Endometrial microvascular endothelial cells (primary cell): ENCODE data around the gene ZDHHC17.

DNA sequence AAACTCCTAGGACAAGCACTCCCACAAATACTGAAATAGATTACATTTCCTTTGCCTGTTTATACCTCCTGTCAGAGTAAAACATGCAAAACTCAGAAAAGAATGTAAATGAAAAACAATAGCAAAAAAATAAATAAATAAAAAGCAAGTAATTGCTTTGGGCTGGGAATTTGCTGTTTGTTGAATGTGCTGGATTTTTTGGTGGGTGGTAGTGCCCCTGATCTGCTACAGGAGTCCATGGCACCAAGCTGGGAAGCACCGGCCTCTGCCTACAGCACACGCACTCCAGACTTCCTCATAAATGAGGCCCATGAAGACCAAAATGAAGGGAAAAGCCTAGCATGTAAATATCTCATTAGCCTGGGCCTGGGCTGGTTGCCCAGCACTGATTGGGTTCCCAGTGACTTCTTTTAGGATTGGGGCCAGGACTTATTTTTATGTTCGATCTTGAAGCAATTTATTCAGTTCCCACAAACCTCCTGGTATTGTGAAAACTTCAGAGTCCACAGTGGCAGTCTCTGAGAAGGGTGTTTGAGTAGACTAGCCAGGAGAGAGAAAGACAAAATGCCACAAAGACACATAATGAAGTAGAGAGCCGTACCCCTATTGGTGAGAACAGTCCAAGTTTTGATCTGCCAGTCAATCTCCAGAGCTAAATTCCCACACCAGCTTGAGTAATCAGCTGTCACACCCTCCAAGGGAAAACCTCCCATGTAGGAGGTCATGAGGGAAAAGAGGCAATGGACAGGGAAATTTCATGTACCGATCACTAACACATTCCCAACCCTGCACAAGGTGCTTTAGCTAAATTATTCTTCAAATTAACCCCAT lies 131.2 kb downstream of the NAP1L1 start:
- RAMPAGE, long total RNA = no peak

GRCh38 chr12:75964190-75964705 lies 120.2 kb downstream of the NAP1L1 start:
- RAMPAGE, long total RNA = no peak

GRCh38 chr12:75977549-75978663 lies 106.6 kb downstream of the NAP1L1 start:
- RAMPAGE, long total RNA = no peak

DNA sequence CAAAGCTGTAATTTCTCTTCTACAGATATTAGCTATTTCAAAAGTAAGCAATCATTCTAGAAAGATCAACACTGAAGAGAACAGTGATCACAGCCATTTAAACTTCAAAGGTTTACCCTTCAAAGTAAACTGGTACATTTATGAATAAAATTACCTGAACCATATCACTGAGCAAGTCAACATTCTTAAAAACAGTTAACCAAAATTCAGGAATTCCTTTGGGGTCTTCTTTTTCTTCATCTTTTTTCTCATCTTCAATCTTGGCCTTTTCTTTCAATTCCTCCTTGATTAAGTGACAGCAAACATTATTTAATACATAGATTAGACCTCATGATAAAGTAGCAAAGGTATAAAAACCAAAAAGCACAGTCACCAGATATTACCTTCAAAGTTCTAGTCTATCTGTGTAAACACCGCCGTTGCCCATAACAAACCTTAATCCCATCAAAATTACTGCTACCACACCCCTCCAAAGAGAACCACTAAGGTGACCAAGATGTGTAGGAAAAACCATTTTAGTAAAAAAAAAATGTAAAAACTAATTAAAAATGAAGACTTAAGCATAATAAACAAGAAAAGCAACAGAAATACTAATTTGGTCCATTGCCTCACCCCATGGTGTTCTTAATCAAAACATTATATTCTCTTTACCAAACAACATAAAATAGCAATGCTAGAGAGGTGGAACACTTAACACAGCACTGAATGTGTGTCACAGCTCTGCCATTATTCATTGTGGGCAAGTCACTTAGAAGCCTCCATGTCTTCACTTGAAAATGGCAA lies 28.4 kb downstream of the NAP1L1 start:
- RAMPAGE, long total RNA = no peak

DNA sequence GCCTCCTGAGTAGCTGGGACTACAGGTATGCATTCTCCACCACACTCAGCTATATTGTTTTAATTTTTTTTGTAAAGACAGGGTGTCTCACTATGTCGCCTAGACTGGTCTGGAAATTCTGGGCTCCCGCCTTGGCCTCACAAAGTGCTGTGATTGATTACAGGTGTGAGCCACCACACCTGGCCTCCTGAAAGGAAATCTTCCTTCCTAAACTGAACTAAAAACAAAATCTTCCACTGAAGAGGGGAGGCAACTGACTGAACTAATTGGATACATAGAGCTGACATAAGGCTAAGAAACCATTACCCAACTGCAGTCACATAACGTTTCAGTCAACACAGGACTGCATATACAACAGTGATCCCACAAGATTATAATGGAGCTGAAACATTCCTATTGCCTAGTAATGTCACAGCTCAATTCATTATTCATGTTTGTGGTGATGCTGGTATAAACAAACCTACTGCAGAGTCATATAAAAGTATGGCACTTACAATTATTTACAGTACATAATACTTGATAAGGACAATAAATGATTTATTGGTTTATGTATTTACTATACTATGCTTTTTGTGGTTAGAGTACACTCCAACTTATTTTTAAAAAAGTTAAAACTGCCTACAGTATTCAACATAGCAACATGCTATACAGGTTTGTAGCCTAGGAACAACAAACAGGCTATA lies 4.5 kb downstream of the NAP1L1 start:
- RAMPAGE, long total RNA = no peak

DNA sequence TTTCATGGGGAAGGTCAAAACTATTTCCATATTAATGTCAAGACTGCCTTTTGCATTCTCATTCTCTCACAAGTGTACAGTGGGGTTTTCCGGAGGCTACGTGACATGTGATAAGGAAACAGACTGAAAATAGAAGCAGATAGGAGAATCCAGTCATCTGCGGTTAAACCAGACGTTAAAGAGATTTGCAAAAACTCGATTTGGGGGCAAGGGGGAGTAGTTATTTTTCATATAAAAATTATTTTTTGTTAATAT lies 1.0 kb upstream of the NAP1L1 start:
- RAMPAGE, long total RNA = no peak

DNA sequence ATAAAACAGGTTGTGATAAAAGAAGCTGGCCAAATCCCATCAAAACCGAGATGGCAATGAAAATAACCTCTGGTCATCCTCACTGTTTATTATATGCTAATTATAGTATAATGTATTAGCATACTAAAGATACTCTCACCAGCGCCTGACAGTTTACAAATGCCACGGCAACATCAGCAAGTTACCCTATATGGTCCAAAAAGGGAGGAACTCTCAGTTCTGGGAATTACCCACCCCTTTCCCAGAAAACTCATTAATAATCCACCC lies 51.0 kb downstream of the OSBPL8 start:
- RAMPAGE, long total RNA = no peak

- RAMPAGE, long total RNA = no peak
Measured at GRCh38 chr12:76513492-76514112, 46.0 kb downstream of the OSBPL8 start.

DNA sequence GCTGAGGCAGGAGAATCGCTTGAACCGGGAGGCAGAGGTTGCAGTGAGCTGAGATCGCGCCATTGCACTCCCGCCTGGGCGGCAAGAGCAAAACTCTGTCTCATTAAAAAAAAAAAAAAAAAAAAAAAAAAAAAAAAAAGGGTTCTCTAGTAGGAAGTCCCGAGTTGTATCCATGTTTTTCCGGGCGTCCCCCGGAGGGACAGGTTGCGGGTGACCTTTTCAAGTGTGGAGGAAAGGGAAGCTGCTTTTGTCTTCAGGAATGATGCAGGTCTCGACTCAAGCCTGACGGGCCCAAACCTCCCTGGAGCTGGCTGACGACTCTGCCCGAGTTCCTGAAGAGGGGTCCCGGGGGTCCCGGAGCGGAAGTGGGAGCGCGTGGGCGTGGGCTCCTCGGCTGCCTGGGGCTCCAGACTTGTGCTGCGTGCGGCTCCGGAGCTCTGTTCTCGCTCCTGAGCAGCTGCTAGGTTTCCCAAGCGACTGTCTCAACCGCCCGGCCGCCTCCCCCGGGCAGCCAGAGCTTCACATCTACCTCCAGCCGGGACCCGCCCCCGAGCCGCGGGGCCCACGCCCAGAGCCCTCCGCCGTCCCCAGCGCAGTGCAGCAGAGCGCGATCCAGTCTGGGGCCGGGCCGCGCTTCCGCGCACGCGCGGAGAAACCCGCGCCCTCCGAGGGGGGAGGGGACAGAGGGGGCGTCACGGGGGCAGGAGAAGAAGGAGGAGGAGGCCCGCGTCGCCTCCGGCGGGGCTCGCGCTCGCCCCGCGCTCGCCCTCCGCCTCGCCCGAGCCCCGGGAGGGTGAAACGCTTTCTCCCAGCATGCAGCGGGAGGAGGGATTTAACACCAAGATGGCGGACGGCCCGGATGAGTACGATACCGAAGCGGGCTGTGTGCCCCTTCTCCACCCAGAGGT lies at the start of gene ZDHHC17:
ZDHHC17 (plus strand) TSS at position 692 of the 908 bp plus-strand sequence.
- RAMPAGE, long total RNA = no peak

DNA sequence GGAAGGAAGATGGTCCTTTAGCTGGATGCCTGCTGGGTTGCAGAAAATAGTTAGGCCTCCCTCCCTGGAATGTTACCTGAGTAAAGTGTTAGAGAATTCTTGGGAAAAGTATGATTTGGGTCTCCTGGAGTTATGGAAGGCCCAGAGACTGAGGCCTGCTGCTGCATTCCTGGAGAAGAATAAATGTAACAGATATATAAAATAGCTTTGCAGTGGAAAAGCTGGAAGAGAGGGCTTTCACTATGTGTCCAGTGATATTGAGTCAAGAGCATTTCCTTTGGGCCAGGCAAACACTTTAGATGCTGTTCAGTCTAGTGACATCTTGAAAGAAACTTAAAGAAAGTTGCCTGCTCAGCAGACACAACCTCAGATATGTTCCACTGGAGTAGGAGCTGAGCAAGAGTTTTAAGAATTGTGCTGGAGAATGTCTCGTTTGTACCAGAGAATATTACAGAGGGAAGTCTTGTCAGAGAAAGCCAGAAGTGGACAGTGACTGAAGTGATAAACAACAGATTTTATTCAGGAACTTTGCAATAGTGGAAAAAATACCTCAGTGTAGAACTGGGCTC lies 18.4 kb downstream of the ZDHHC17 start:
- RAMPAGE, long total RNA = no peak

DNA sequence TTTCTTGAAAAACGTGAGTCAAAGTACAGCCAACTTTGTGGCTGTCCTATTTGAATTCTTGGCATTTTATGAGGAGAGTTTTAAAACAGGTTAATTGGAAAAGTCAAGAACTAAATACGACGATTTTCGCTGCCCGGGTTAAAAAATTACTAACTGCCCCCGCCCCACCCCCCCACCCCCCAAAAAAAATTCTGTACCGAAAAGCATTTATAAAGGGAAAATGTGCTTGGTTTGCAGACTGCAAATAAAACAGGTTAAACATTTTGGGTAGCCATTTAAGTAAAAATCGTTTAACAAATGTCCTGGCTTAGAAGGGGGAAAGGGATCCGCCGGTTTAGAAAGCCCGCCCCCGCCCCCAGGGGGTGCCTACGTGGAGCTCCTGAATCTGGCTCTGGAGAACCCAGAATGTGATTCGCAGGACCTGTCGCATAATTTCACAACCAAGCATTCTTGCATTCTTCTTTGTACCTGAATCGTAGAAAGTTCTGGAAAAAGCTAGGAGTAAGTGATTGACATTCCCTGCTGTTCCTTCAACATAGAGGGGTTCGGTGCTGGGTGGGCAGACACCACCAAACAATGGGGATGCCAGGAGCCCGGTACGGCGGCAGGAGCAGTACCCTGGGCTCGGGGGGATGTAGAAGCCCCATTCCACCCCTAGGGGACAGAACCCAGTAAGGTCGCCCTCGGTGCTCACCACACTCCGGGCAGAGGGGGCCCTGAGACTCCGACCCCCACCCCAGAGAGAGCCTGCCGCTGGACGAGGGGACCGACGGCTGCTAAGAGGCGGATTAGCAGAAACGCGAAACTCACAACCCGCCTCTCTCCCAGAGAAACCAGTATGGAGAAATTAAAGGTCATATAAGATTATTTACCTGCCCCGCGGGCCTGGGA lies 776 bp downstream of the CSRP2 start:
- RAMPAGE, long total RNA = no peak

DNA sequence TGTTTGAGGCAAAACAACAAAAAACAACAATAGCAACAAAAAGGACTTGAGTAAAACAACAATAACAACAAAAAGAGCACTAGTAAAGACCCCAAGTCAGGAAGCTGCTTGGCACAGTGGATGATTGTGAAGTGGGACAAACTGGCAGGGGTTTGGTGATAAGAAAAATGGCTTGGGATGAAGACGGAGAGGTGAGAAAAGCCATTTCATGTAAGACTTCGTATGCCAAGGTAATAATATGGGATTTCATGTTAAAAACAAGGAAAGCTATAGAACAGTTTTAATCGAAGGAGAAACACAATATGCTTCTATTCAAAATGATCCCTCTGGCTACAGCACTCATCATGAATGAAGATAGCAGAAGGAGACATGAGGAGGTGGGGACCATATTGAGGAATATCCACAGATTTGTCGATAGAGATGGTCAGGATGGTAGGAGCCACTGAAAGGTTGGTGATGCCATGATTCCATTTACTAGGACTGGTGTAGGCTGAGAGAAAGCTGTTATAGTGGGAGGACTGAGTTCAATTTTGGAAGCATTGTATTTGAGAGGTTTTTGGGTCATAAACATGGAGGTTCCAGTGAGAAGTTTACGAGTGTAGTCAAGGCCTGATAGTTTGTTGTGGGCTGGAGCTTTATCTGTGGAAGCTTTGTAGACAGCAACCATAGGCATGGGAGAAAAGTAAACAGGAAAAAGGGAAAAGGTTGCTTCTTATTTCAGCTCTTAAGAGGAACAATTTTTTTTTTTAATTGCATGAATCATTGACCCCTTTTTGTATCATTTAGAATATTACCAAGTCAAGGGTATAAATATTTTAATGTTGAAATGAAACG lies 103.8 kb upstream of the NAV3 start:
- RAMPAGE, long total RNA = no peak

GRCh38 chr12:77940736-77941221 lies 110.1 kb downstream of the NAV3 start:
- RAMPAGE, long total RNA = no peak

GRCh38 chr12:79415702-79416015 lies 275.1 kb downstream of the PAWR start:
- RAMPAGE, long total RNA = no peak

GRCh38 chr12:79540586-79541122 lies 150.1 kb downstream of the PAWR start:
- RAMPAGE, long total RNA = no peak

GRCh38 chr12:79672263-79672994 lies 18.3 kb downstream of the PAWR start:
- RAMPAGE, long total RNA = no peak

GRCh38 chr12:79676587-79677159 lies 14.1 kb downstream of the PAWR start:
- RAMPAGE, long total RNA = no peak

DNA sequence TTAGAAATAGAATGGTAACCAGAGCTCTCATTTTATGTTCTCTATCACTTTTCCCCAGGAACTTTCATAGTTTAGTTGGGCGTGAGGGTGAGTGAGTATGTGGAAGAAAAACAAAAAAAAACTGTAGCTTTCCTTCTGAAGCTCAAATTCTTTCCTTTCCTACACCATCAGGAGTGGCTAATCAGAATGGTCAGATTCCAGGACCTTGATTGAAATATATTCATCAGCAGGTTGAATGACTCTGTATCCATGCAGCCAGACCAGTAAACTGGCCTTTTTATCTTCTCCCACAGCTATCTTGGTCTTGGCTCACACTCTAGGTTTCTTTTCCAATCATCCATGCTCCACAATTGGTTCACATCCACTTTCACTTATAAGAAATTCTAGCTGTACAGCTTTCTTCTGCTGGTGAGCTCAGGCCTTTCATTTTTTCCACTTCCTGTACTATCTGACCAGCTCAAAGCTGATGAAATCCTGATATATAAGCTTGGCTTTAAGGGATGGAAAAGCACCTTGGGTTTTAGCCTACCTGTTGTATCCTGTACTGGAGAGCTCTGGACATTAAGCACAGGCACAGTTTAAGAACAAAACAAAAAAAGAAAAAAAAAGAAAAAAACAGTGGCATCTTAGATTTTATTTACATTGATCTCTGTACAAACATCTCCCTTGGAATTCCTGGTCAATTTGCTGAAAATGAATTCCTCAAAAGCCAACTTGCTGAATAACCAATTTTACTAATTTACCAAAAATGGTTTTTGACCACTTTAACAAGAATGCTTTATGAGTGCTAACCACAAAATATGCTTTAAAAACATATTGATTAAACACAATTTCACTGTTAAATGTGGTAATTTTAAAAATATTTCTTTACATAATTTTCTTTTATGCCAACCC lies 91.5 kb upstream of the PAWR start:
- RAMPAGE, long total RNA = no peak

DNA sequence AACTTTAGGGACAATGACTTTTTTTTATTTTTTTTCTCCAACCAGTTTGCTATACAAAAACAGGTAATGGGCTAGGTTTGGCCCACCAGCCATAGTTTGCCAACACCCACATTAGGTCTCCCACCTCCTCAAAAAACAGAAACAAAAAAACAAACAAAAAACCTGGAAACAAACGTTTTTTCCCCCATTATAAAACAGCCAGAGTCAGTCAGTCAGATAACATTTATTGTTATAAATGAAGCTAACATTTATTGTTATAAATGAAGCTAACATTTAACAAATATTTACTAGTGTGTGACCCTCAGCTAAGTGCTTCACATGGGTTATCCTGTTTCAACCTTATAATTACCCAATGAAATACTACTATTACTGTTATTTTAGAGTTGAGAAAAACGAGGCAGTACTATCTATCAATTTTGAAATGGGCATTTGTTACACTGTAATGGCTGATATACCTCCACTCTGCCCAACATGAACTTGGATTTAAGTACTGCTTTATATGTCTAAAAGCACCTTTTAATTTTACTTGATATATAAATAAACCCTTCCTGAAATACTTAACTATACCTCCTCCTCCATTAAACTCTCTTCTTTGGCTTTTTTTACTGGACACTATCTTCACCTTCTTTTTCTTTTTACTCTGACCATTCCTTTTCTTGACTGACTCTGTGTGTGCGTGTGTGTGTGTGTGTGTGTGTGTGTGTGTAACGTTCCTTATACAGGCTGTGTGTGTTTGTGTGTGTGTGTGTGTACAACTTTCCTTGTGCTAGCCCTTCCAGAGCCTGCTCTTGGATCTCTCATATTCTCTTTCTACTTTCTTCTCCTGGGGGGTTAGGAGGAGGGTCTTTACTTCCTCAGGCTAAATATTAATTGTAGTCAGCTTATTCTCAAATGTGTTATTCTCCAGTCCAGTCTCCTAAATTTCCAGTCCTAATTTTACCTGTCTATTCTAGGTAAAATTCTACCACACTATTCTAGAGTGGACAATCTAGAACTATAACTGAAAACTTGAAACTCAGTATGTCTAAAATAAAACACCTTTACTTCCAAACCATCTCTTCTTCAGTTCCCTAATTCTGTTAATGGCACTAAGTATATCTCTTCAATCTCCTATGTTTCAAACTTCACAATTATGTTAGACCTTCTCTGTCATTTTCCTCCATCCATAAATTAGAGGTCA lies 121.3 kb upstream of the PAWR start:
- RAMPAGE, long total RNA = no peak

DNA sequence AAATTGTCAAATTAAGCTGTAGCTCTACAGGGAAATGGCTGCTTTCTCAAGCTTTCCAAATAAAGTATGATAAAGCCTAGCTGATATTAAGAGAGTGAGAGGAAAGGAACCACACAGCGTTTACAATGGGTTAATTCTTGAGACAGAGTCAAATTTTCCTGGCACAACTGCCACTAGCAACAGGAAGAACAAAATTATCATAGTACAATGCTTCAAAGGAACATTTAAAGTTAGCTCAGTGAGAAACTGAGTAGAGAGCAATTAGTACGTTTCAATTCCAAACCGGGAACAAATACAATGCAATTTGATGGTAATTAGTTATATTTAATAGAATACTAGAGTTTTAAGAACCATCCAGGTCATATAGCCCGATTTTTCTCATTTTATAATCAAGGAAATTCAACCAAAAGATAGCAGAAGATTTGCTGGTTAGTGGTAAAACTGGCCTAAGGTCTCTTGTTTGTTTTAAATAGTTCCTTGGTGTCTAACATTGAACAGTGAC lies 116.0 kb downstream of the PPP1R12A start:
- RAMPAGE, long total RNA = no peak